Tongue (tissue), 2 donors: ENCODE data around the genes CPA3, GYG1 and TM4SF4.

GRCh38 chr3:146249201-146249688, 1.7 kb downstream of the PLSCR4 start:
- RAMPAGE, long total RNA, result no peak

- RAMPAGE, long total RNA, result no peak
Measured at GRCh38 chr3:147245105-147245519, 161.2 kb downstream of the ZIC4 start.

DNA sequence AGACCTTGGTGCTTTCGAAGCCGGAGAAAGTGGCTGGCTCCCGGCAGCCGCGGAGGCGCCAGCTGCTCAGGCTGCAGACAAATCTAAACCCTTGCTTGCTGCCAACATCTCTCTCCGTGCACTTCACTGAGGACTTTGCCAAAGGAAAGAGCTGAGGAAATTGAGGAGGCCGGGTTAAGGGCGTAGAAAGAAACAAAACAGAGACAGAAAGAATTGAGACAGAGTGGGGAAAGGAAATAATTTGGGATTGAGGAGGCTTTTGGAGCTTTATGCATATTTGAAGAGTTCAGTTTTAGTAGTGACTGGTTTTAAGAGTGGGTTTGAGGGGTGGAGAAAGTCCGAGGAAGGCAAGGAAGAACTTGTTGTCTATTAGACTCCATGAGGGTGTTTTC, 2.2 kb downstream of the ZIC1 start:
- RAMPAGE, long total RNA, result no peak

- RAMPAGE, long total RNA, result no peak
Measured at GRCh38 chr3:147732340-147732594, 323.1 kb downstream of the ZIC1 start.

- RAMPAGE, long total RNA, result no peak
Measured at GRCh38 chr3:148865157-148865550, at the start of gene CPA3. CPA3 (plus strand) TSS chr3:148865296.

DNA sequence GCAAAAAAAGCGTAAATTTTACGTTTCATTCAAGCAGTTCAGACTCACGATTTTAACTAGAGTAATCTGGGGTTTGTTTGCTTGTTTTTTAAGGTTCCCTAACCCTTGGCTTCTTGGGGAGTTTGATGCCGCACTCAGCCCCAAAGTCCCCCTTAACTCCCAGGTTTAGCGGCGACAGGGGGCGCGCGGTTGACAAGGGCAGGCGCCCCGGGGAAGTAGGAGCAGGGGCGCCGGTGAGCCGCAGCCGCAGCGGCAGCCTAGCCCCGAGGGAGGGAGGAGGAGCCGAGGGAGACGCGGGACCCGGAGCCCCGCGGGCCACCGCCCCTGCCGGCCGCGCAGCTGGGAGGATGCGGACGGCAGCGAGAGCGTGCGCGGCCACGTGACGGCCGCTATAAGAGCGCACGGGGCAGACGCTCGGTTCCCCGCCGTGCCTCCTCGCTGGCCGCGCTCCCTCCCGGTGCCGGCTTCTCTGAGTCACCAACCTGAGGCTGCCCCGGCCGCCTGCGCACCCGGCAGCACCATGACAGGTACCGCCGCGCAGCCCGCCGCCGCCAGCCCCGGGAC, at the start of gene GYG1:
TSS of gene GYG1 (plus strand) at position 420 of the 564 bp plus-strand sequence.
- RAMPAGE, long total RNA, result no peak

DNA sequence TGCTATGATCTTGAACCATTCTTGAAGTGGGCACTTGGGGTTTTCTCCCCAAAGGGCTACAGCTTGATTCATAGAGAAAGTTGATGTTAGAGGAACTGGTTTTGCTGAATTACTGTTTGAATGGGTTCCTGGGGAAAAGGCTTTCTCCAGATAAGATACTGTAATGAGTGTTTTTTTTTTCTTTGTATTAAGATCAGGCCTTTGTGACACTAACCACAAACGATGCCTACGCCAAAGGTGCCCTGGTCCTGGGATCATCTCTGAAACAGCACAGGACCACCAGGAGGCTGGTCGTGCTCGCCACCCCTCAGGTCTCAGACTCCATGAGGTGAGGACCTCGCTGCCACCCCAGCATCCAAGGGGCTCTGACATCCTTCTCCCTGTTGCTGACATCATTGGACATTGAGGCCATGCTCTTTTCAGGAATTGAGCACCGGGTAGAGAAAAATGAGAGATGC, 2.6 kb downstream of the GYG1 start:
- RAMPAGE, long total RNA, result no peak

DNA sequence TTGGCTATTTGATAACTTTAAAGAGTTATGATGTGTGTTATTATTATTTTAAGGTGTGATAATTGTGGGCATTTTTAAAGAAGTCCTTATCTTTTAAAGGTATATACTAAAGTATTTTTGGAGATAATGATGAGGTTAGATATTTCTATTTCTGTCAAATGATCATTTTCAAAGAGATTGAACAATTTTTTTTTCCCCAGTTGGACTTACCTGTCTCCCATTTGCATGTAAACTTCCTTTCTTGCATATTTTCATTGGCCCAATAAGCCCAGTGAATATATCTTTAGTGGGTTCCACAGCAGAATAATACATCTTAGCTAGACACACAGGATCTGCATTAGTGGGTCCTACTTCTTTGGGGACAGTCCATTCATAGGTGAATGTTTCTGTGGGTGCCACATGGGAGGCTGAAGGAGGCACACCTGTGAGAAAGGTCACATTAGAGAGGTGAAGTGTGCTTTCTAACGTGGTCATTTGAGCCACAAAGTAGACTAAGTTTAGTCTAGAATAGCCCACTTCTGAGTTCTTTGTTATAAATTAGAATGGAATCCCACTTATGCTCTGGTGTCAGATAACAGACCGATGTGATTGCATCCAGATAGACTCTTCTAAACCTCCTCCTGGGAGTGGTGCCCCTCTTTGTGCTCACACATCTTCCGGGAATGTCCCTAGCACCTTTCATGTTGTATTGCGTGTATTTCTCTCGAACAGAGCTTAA, 23.3 kb downstream of the CP start:
- RAMPAGE, long total RNA, result no peak

DNA sequence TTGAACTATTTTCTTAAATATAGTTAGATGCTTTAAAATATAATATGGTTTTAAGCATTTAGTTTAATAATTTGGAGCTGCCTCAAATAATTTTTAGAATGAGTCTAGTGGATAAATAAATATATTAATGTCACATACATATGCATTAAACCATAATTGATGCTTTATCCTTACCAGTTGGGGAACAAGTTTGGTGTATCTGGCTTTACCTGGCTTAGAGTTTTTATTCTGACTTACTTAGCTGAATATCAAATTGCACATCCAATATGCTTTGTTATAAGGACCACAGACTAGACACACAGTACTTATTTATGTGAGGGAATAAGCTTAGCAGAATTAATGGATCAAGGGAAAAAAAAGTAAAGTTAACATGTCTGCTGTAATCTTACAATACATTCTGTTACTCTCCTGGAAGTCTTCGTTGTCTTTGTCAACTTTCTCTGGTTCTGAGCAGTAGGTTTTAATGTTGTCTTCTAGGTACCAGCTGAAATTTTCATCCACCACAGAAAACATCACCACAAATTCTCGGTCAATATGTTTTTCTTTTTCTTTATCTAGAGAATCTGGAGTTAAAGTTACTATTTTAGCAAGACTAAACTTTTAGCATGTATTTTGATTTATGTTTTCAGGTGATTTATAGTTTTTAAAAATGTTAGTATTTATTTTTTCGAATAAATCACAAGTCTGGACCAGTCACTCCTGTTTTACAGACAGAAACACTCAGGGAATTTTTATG, 12.6 kb downstream of the CP start:
- RAMPAGE, long total RNA, result no peak

DNA sequence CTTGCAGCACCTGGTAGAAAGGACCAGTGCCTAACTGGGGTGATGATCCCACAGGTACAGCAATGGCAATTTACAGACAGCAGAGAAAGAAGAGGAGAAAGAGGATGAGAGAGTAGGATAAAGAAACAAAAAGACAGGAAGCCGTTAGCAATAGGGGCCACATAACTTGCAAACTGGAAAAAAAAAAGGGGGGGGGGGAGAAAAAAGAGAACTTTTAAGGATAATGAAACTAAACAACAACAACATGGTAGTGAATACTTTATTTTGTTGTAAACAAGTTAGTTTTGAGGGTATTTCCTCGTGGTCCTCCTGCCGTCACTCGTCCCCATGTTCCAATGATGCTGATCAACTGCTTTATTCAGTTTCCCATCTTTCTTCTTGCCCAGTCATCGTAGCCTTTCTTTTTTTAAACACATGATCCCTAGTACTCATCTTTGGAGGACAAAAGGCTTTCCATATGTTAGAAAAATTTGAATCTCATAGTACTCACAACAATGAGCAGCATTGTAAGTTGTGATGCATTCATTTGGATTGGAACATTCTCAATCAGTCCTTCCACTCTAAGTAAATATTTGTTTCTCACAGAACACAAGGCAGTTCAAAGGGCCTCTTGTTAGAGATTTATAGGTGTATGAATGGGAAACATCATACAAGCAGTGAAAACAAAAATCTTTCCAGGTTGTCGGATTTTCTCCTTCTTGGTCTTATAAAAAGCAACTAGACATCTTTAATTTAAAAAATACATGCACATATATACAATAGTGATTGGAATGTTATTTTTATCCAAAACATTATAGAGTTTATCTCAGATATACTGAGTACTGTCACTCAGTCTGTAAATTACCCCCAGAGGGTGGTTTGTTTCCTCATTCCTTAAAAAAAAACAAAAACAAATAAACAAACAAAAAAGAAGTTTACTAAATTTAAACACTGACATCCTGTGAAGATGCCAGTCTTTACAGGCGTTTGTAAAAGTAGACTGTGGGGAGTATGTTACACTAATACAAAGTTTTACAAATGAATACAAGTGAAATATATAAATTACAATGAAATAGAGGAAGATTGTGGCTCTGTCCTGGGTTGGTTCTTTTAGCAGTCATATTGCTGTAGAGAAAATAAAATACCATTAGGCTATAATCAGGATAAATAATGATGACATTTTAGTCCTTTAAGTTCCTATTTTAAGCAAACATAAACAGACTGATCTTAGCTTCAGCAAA, 8.3 kb downstream of the TM4SF1 start:
- RAMPAGE, long total RNA, result no peak

- RAMPAGE, long total RNA, result no peak
Measured at GRCh38 chr3:149474361-149474975, at the start of gene TM4SF4. TM4SF4 (plus strand) TSS chr3:149474697.

DNA sequence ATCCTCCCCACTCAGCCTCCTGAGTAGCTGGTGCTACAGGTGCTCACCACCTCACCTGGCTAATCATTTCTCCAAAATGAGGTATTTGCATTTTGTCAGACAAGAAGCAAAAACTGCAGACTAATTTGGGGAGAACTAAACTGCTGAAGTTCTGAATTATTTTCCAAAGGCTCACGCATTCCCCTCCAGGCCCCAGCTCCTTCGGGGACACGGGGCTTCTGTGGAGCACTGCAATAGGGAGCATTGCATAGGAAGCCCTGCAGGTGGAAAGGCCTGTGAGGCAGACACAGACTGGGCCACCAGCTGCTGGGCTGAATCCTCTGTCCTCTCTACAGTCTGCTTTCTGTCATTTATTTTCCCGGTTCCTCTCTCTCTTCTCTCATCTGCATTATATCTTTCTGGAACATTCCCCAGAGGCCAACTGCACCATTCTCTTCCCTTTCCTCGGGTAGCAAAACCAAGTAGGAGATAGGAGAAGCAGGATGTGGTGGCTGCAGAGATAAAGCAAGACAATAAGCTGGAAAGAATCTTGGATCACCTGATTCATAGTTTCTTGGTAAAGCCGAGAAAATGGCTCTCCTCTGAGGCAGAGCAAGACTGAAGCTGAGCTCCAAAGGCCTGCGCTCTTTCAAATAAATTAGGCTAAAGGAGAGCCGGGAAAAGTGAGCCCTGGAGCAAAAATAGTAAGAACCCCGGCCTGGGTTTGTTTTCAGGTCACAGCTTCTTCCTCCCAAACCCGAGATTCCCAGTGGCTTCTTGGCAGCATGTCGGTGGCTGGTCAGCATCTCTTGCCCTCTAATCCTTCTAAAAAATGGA, 5.2 kb downstream of the TM4SF4 start:
- RAMPAGE, long total RNA, result no peak

DNA sequence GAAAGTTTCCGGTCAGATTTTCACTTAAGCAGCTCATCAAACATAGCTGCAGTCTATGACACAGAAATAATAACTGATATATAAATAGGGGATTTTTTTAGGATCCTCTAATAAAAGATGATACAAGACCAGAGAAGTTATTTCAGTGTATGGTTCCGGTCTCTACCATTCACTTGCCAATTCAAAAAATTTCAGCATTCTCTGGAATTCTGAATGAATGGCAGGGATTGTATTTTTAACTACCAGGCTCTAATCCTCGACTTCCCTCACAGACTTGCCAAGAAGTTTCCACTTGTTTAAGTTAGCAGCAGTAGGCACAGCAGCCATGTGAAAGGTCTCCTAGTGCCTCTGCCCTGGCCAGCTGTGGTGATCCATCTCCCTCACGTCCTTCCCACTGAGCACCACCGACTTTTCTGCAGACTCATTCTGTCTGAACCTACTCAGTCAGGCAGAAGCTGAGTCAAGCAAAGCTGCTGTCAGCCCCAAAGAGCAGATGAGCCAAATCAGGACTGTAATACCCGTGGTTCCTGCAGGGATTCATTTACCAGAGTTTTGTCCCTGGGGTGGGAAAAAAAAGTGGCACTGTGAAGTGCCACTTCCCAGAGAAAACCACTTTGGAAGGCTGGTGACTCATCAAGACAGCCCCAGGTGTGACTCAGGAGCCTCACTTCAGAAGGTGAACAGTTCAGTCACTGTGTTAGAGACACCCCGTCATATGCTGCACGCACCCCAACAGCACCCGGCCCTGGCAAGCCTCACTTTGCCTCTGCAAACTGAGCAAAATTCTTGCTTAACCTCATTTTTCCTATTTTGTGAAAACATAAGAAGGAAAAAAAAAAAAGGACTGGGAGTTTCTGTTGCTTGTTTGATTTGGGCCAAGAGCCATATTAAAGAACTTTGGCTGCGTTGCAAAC, 76.1 kb downstream of the WWTR1 start:
- RAMPAGE, long total RNA, result no peak

DNA sequence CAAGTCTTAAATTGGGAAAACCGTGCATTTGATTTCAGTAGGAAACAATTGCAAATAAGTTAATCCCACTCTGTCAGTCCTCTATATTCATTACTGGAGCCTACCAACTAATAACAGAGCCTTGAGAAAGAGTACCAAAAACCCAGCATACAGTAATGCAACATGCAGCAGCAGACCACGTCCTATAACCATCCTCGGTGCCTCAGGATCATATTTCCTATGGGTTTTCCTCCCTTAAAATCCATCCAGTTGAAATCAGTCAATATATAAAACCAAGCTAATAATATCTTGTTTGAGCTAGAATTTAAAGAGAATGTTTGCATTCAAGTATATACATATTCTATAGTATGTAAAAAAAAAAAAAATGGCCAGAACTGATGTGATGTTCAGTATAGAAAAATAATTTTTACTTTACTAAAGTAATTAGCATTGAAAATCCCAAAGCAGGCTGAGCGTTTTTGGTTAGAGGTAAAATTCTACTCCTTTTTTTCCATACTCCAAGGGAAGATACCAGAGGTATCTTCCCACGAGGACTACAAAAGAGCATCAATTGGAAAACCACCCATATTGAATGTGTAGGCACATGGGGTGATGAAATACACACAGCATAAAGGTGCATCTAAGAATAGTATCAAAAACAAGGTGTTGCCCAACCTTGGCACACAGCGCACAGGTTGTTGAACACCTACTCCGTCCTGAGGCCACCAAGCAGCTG, 31.5 kb downstream of the WWTR1 start:
- RAMPAGE, long total RNA, result no peak

DNA sequence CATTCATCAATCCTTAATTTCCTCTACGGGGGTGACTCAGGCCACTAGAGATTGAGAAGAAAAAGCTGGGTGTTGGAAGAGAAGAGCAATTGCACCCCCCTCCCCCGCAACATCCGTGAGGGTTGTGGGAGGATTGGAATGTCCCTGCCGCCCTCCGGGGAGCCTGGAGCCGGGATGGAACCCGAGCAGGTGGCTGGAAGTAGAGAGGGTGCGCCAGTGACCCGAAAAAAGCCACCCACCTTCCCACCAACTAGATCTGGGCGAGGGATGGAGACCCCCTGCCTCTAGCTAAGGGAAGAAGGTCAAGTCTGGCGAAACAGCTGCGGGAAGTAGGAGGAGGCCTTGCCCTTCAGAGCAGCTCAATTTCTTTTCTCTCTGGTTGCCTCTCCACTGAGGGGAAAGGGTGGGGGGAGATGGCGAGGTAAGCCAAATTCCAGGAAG, 932 bp upstream of the WWTR1 start:
- RAMPAGE, long total RNA, result no peak

GRCh38 chr3:150062309-150063017, 91.8 kb upstream of the PFN2 start:
- RAMPAGE, long total RNA, result no peak

GRCh38 chr3:150241636-150242020, 166.5 kb upstream of the TSC22D2 start:
- RAMPAGE, long total RNA, result no peak

DNA sequence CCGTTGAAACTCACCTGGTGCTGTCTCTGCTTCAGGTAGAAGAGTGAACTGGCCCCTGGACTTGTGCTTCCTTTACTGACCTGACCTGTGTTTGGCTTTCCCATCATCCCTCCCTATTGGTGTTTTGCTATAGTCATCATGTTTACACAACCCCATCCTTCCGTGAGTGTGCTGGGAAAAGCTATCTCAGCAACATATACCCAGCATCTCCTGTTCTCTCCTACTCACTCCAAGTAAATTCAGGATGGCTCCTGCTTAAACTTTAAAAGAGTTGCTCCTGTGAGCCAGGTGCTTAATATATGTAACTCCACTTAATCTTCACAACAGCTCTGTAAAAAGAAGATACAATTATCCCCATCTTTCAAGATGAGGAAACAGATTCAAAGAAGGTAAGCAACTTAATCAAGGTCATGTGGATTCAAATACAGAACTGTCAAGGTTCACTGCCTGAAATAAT, 77.1 kb upstream of the TSC22D2 start:
- RAMPAGE, long total RNA, result no peak

DNA sequence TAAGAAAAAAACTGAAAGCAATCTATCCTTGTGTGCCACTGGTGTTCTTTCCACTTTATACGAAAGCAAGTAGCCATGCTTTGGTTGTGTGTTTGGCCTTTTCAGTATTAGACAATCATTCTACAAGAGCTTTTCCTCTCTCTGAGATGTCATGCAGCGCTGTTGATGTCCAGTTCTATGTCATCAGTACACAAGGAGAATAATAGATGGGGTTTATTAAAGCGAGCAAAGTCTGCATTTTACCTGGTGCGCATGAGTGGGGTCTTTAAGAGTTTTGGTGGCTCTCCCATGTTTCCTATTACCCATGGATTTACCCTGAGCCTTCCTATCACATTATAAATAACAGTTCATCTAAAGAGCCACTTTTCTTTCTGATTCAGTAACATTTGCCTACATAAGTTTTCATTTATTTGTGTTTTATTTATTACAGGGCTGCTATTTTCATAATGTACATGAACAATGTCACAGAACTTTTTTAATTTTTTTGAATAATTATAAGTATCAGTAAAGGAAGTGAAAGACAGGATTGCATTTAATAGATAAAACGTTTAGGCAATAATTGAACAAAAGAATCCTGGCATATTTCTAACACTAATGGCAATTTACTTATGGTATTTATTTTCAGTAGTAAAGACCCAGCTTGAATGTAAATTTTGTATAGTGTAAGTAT, 50.7 kb downstream of the TSC22D2 start:
- RAMPAGE, long total RNA, result no peak

DNA sequence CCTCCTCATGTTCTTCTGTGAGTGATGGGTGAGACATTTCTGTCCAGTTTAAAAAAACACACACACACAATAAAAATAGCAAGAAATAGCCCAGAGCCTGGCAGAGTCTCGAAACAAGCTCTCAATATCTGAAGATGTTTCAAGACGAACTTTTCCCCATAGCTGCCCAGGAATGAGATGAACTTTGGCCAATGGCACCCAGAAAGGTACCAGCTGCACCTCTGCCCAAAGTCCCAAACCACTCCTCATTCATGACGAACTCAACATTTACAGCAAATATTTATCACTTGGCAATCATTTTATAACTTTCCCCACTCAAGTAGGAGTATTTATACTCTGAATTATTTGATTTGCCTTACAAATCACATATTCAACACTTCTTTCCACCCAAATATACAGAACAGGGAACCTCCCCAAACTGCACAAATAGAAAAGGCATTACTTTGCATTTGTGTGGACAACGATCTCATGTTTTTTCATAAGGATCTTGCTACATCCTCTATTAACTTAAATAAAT, 18.3 kb downstream of the SIAH2 start:
- RAMPAGE, long total RNA, result no peak